ENCODE measurements around the gene CHAD.

- PRO-cap = no peak
These were observed 3.4 kb downstream of the DLX4 start for GRCh38 chr17:49972449-49972803.

DNA sequence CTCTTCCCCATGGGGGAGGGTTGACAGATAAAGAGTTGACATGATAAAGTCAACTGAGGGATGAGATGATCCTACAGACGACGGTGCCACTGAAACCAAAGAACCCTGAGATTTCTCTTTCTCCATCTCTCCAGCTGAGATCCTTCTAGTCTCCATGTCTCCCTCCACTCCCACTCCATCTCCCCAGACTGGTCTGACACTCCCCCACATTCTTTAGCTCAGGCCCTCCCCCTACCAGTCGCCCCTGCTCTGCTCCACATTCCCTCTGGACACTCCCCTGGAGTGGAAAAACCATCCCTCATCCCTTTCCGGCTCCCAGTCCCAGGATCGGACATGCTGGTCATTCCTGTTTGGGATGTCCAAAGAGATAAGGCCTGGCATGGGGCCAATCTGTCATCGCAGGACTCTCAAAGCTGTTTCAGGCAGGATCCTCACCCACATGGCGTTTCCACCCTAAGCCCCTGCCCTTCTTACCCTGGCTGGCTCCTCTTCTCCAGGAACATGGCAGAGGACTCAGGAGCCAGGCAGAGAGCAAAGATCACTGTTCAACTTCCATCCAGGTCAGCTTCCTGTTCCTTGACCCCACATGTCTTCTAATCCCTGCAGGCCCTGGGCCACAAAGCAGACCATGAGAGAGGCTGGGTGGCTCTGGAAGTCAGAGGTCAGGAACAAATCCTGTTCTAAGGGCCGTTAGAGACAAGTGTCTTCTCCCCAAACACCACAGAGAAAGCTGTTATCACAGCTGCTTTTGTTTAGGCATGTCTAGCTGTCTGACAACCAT, 2.7 kb upstream of the ITGA3 start:
- PRO-cap = no peak

GRCh38 chr17:50147781-50148247, 2.7 kb downstream of the PPP1R9B start:
- PRO-cap = no peak

DNA sequence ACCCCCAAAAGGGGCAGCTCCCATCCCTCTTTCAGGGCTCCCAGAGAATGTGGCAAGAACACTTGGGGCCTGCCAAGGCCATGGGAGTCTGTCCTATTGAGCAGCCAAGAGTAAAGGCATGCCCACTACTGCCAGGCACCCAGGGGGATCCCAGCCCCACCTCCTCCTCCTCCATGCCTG, 2.3 kb downstream of the PPP1R9B start:
- PRO-cap = no peak

DNA sequence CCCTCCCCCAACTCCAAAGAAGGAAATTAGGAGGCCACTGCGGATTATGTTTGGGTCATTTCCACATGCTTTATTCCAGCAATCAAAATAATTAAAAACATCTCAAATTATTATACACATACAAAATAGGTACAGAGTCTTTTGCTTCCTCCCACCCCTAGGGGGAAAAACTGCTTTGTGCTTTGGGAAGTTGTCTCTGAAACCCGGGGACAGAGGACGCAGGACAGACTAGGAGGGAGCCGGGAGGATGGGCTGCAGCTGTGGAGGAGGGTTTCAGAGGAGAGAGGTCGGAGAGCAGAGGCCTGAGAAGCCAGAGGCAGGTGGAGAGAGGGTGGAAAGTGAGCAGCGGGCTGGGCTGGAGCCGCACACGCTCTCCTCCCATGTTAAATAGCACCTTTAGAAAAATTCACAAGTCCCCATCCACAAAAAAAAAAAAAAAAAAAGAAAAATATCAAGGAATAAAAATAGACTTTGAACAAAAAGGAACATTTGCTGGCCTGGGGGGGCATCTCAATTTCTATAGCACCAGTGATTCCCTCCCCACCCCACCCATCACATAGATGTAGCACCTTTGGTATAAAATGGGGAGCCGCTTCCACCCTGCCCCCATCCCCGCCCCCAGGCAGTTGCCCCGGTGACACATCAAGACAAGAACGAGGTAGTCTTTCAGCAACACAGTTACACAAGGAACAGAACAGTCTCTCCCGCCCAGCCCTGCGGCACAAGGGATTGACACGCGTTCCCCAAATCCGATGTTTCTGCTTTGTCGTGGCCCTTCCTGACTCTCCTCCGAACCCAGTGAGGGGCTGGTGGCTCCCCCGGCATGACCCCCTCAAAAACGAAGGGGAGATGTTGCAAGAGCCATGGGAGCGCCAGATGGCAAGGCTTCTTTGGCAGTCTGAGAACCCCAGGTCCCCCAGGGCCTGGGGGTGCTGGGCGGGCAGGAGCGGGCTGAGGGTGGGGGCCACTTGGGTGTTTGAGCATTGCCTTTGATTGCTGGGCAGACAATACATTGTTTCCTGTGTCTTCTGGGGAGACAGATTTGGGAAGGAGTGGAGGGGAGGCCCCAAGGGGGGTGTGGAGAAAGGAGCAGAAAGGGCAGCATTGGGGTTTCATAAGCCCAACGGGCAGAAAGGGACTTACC, 17.0 kb downstream of the COL1A1 start:
- PRO-cap = unidirectional peak, plus-strand start at position 256 of the sequence; unidirectional peak, plus-strand start at position 312 of the sequence

- PRO-cap = no peak
These were observed 4.6 kb downstream of the COL1A1 start for GRCh38 chr17:50196867-50197126.

DNA sequence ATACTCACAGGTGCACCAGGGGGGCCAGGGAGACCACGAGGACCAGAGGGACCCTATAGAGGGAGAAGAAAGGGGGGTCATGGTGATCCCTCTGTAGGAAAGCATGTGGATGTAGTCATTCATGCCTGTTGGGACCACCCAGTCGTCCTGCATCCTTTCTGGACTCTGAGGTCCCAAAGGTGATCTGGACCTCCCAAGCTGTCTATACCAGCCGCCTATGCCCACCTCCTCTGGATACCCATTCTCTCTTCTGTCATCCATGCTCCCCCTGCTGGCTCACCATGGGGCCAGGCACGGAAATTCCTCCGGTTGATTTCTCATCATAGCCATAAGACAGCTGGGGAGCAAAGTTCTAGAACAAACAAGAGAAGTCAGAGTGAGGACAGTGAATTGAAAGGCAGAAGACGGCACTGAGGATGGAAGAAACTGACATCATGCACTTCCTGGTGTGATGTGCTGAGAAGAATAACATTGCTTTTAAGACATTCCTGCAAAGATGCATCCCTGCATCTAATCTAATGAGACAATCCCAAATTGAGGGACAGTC, 3.2 kb downstream of the COL1A1 start:
- PRO-cap = no peak

DNA sequence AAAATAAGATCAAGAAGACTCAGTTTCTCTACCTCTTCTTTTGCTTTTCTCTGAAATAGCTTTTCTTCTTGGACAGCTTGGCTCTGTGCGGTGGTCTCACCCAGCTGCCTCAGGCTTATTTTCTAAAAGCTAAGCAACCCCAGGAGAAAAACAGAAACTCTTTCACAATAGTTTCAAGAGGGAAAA, 21.0 kb upstream of the COL1A1 start:
- PRO-cap = no peak

DNA sequence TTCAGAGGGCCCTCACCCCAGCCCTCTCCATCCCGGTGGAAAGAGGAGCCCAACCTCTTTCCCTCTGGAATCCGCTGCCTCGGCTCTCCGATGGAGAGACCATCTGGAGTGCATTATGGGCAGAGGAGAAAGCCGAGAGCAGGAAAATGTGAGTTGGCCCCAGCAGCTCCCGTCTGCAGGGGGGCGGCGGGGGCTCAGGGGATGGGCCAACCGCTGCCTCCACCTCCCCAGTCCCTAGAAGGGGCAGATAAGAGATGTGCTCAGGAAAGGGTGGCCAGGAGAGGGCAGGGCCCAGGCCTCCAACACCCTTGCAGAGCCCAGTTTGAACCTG, 15.3 kb upstream of the TMEM92 start:
- PRO-cap = no peak

DNA sequence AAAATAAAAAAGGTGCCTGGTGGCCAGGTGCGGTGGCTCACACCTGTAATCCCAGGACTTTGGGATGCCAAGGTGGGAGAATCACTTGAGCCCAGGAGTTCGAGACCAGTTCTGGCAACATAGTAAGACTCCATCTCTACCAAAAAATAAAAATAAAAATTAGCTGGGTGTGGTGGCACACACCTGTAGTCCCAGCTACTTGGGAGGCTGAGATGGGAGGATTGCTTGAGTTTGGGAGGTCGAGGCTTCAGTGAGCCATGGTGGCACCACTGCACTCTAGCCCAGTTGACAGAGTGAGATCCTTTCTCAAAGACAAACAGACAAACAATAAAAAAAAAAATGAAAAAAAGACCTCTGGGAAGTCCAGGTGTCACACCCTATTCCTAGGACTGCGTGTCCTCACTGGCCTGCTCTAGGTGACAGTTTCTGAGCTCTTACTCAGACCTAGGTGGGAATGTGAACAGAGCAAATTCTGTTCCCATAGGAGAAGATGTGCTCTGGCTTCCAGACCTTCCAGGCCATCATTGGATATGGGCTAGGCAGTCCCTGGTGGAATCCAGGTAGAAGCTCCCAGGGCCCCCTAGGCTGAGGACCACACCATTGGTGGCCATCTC, 11.8 kb downstream of the CHAD start:
- PRO-cap = no peak

- PRO-cap = no peak
These were observed 4.7 kb downstream of the CHAD start for GRCh38 chr17:50463679-50464690.

DNA sequence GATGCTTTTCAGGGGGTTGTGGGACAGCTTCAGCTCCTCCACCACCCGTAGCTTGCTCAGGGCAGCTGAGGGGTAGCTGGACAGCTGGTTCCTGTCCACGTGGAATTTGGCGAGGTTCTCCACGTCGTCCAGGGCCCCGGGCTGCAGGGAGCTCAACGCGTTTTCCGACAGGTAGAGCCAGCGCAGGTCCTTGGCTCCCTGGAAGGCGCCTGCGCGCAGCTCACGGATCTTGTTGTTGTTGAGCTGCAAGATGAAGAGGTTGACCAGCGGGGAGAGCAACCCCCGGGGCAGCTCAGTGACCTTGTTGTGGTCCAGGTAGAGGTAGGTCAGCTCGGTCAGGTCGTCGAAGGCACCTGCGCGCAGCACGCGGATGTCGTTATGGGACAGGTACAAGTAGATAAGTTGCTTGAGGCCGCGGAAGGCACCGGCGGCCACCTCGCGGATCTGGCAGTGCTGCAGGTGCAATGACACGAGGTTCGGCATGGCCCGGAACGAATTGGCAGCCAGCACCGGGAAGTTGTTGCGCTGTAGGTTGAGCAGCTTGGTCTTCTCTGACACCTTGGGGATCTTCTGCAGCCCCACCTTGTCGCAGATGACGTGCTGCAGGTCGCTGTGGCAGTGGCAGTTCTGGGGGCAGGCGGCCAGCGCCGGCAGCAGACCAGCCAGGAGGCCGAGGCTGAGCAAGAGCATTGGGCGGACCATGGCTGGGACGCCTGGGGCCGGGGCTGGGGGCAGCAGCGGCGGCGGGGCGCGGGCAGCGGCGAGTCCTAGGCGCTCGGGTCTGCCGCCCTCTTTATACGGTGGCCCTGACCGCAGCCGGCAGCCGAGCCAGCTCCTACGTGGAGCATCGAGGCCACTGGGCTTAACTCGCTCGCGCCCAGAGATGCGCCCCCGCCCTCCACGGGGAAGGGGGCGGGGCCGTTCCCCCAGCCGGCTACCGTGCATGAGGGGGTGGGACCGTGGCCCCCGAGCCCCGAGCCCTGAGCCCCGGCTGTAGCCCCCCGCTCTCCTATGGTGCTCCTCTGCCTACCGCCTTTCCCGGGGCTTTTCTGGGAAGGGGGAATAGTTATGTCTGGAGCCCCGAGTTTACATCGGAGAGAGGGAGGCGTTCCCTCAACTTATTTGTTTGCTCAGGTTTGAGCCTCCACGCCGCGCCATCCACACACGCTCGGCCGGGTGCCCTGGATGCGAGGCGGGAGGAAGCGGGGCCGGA, at the start of gene CHAD:
CHAD (minus strand) TSS at position 769 of the 1,213 bp plus-strand sequence.
- PRO-cap = no peak

GRCh38 chr17:50471934-50472776, 3.5 kb upstream of the CHAD start:
- PRO-cap = no peak

DNA sequence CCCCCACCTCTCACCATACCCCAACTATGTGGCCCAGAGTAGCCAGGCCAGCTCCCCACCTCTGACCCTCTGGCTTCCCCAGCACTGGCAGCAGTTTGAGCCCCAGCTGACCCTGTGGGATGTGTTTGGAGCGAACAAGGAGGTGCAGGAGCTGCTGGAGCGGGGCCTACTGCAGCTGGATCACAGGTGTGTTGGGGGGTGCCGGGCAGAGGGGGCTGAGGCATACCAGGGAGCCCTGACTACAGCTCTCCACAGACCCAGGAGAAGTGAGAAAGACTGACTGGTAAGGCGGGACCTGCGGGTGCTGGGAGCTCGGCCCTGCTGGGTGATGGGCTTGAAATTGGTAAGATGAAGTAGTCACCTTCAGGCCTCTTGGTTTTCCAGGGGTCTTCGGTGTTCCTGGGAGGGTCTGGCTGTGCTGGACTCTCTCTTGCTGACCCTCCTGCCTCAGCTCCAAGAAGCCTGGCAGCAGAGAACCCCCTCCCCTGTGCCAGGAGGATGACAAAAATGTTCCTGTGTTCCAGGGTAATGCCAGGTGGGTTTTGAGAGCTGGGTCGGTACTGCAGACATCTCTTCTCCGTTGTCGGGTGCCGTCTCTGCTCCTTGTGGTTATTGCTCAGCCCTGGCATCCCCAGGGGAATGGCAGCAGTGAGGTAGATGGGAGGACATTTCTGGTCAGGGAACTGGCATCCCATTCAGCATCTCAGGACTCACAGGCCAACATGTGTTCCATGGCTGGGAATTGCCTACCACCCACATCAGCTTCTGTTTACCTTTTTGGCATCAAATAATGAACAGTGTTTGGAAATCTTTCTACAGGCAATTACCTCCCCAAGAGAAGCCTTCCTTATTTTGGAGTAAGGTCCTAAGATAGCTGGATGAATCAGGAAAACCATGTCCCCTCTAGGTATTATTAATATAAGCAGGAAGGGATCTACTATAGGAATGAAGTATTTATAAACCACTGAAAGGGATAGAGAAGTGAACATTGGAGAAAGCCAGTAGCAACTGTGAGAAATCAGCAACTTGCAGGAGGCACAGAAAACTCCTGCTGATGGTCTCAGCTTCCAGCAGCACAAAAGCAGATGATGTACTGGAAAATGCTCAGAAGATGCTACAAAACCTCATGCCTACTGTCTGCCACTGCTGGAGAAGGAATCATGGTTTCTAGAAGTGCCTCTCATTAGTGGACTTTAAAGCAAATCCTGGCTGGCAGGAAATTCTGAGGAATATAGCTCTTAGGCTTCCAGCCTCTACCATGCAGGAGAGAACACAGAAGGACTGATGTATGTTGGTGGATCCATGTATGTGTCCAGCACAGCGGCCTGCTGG, 6.2 kb downstream of the RSAD1 start:
- PRO-cap = no peak

DNA sequence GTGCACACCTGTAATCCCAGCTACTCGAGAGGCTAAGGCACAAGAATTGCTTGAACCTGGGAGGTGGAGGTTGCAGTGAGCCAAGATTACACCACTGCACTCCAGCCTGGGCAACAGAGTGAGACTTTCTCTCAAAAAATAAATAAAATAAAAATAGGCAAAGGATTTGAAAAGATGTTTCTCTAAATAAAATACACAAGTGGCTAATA, 9.2 kb upstream of the MYCBPAP start:
- PRO-cap = no peak

- PRO-cap = no peak
These were observed 2.7 kb upstream of the MYCBPAP start for GRCh38 chr17:50505549-50506003.

DNA sequence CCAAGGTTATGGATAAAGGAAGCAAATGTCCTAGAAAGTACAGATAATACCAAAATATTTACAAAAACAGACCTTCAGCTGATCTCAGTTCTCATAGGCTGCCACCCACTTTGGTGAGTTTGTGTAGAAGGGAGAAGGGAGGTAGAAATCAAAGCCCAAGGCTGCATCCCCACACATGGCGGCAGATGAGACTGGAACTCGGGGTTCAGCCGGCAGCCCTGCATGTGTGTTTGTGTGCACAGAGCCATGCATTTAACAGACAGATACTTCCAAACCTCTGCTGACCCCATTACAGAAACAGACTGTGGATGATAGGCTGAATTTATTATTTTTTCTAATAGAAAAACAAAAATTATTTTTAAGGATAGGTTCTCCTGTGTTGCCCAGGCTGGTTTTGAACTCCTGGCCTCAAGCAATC, 5.5 kb downstream of the MYCBPAP start:
- PRO-cap = no peak

DNA sequence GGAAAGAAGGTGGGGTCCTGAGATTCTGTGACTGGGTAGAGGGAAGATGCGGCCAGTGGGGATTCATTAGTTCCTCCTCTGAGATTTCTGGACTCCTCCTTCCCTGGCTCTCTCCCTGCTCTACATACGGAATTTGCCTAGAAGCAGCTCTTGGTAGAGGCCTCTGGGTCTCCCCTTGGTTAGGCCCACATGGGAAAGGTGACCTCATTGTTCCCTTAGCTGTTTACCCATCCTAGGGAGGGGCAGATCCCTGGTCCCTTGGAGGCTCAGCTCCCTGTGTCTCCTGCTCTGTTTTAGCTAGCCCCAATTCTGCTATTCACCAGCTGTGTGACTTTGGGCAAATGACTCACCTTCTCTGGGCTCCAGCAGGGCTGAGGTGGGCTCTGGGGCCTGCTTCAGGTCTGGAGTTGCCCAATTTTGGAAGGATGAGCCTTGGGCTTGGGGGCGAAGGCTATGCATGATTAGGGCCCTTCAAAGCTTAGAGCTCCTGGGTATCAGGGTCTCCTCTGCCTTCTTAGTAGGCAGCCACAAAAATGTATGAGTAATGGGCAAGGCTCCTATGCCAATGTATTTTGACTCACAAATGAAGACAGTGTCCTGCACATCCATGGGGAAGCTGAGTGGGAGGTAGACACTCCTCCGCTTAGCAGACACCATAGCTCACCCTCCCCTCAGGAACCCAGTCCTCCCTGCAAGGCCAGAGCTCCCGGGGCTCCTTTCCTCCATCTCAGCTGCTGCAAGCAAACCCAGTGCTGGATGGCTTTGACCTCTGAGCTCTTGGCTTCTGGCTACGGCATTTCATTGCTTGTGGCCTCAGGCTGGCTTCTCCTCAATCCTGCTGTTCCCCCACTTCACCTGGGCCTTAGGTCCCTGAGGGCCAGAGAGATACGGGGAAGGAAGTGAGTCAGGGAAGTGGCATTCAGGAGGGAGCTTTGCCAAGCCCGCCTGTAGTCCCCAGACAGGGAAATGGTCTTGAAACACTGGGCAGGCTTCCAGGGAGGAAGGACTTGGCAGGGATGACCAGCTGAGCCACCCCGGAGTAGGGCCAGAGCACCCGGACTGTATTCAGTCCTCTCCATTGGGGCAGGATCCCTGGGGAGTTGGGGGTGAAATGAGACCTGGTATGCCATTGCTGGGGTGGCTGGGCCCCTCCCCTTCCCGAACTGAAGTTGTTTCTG, 4.2 kb downstream of the ABCC3 start:
- PRO-cap = no peak

- PRO-cap = no peak
These were observed 22.2 kb downstream of the ABCC3 start for GRCh38 chr17:50656757-50657372.

- PRO-cap = no peak
These were observed 17.7 kb downstream of the ANKRD40 start for GRCh38 chr17:50689841-50690564.

All from LUHMES (cell line).